Right ventricle myocardium (tissue), 1 donor: ENCODE measurements around the genes RIN1 and BBS1.

DNA sequence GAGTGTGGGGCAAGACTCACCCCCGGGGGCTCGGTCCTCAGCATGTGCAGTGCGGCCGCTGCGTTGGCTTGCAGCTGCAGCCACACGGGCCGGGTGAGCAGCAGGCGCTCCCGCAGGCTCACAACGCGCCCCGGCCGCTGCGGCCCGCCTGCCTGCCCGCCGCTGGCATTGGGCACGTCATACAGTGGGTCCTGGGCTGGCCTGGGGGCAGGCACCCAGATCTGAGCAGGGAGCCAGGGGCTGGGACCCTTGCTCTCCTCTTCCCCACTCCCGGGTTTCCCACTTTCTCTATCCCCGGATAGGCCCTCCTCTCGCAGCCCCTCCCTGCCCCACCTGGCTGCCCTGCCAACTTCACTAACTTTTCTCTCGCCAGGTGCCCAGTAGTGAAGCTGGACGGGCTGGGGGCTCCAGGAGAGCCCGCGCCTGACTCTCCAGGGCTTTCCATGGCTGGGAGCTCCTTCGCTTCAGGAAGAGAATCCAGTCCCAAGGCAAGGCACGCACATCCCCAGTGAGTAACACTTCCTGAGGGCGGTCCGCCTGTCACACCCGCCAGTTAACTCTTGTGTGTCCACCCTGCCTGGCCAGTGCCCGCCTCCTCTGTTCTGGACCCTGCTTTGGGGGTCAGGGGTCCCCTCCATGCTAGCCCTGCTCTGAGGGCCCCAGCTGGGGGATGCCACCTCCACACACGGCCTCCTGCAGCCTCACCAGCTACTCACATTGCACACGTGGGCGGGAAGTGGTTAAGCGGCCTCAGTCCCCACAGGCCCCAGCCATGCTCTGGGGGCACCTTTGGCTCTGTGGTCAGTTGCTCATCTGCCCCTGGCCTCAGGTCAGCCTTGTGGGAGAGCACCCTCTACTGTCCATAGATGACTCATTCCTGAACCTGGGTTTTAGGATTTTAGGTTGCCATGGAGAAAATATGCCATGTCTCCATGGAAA lies at the start of gene RIN1:
TSS of gene RIN1 (minus strand) at position 477 of the 939 bp plus-strand sequence.
- PRO-cap, 2 experiments, result peak in 2 of 2 experiments; most common minus-strand start position 460 of the sequence (in 1)

GRCh38 chr11:66480513-66480833 lies 239 bp downstream of the DPP3 start:
- PRO-cap, 2 experiments, result peak in 1 of 2 experiments; most common plus-strand start chr11:66480733 (in 1)

DNA sequence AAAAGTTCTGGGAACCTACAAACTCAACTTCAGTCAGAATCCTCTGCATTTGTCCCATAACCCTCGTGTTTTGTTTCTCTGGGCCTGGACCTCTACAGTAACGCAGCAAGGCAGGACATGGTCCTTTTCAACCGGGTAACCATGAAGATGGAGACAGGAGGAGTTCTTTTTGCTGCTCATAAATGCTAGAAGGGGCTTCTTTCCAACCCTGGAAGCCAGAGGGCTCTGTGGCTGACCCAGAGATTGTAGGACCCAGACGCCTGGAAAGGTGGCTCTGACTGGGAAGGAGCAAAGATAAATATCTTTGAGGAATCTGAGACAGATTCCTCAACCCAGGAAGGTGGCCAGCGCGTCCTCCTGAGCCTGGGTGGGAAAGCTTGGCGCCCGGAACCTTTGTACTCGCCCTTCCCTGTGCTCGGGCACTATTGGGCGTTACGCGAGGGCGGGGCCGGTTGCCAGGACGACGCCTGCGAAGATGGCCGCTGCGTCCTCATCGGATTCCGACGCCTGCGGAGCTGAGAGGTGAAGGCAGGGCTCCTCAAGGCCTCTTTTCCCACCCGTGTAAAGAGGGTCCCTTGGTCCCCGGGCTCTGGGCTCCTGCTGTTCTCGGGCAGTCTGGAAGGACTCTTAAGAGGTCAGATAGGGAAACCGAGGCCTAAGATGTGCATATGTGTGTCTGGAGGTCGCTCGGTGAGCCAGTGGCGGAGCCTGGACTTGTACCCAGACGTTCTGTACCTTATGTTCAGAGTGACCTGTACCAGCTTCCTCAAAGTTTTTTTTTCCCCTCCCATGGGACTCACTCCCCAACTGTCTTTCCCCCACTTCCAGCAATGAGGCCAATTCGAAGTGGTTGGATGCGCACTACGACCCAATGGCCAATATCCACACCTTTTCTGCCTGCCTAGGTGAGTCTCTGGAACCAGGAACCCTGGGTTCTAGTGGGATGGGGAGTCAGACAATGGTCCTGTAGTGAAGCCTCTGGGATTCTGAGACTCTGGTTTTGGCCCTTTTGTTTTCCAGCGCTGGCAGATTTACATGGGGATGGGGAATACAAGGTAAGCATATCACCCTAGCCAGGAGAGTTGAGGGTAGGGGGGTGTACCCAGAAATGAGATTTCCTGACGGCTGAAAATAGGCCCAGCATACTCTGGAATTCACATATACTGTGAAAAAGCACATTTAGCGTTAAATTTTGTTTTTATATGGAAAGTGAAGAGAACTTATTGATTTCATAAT lies at the start of gene BBS1:
TSS of gene BBS1 (plus strand) at position 451 of the 1,236 bp plus-strand sequence.
- PRO-cap, 2 experiments, result peak in 2 of 2 experiments; most common plus-strand start position 451 of the sequence (in 2); most common minus-strand start position 379 of the sequence (in 1)

DNA sequence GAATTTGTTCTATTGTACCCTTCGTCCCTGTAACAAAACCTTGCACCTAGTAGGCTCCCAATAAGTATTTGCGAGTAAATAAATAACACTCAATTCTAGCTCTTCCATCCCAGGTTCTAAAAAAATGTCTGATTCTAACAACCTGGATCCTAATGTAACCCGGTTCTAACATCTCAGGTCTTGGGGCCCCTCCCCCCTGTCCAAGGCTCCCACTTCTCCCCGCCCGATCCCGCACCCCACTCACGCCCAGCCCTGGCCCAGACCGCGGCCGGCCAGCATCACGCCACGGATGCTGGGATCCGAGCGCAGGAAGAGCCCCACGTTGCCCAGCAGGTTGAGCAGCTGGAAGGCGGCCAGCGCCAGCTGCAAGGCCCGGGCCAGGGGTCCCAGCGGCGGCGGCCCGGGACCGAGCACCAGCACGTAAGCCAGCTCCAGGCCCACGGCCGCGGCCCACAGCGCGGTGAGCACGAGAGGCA lies 331 bp downstream of the ZDHHC24 start:
- PRO-cap, 2 experiments, result no peak in any of the 2 experiments

DNA sequence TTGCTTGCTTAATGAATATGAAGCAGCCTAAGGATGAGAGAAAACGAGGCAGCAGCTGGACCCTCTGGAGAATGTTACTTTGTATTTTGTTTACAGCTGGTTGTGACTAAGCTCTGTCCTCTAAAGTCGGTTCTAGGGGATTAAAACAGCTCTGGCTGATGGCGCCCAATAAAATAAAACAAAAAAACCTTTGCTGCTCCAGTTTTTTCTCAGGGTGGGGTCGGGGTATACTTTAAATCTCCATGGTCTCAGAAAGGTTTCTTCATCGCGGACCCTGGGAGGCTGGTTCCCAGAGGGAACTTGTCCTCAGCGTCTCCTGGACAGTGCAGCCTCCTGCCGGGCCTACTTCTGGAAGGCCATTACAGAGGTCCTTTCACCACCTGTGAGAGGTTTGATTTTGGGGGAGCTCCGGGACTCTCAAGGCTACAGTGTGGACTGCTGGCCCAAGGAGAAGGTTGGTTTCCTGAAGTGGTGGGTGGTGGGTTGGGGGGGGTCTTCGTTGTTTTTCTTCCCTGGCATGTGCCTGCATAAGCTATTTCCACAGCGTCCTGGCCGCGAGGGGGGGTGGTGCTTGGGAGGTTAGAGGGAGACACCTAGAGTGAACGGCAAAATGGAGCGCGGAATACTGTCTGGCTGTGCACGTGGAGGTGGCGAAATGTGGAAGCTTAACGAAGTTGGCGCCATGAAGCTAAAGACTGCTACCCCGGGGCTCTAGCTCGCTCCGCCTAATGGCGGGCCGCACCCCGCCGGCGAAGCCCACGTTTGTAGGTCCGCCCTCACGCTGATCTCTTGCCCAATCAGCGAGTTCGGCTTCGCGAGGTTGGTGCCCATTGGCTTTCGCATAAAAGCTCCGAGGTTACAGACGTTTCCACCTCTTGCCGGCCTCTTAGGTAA lies 587 bp upstream of the RBM4 start:
- PRO-cap, 2 experiments, result peak in 2 of 2 experiments; most common minus-strand start position 727 of the sequence (in 2)

- PRO-cap, 2 experiments, result no peak in any of the 2 experiments
Measured at GRCh38 chr11:66639333-66640517, 1.2 kb downstream of the RBM4 start.

DNA sequence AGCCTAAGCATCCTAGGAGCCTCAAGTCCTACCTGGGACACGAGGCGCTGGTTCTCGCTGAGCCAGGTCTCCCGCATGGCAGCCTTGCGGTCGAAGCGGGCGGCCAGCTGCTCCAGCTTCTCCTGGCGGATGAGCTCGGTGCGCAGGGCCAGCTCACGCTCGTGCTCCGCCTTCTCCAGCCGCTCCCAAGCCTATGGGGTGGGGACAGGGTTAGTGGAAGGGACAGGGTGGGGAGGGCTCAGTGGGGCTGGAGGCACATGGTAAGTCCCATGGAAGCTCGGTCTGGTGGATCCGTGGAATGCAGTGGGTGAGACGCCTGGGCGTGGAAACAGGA lies 20.9 kb downstream of the SPTBN2 start:
- PRO-cap, 2 experiments, result no peak in any of the 2 experiments

- PRO-cap, 2 experiments, result no peak in any of the 2 experiments
Measured at GRCh38 chr11:66800930-66801649, 42.2 kb upstream of the RCE1 start.

GRCh38 chr11:66857167-66857579 lies 309 bp downstream of the LRFN4 start:
- PRO-cap, 2 experiments, result no peak in any of the 2 experiments

- PRO-cap, 2 experiments, result no peak in any of the 2 experiments
Measured at GRCh38 chr11:66967609-66968019, 7.5 kb upstream of the C11orf86 start.

- PRO-cap, 2 experiments, result no peak in any of the 2 experiments
Measured at GRCh38 chr11:67022306-67022549, 706 bp upstream of the SYT12 start.

GRCh38 chr11:67181536-67181944 lies 62.5 kb downstream of the KDM2A start:
- PRO-cap, 2 experiments, result no peak in any of the 2 experiments

- PRO-cap, 2 experiments, result no peak in any of the 2 experiments
Measured at GRCh38 chr11:67245149-67245778, 21.0 kb upstream of the GRK2 start.

- PRO-cap, 2 experiments, result no peak in any of the 2 experiments
Measured at GRCh38 chr11:67252076-67253282, 13.8 kb upstream of the GRK2 start.

GRCh38 chr11:67253685-67254760 lies 12.2 kb upstream of the GRK2 start:
- PRO-cap, 2 experiments, result no peak in any of the 2 experiments

GRCh38 chr11:67254761-67255557 lies 11.3 kb upstream of the GRK2 start:
- PRO-cap, 2 experiments, result no peak in any of the 2 experiments

DNA sequence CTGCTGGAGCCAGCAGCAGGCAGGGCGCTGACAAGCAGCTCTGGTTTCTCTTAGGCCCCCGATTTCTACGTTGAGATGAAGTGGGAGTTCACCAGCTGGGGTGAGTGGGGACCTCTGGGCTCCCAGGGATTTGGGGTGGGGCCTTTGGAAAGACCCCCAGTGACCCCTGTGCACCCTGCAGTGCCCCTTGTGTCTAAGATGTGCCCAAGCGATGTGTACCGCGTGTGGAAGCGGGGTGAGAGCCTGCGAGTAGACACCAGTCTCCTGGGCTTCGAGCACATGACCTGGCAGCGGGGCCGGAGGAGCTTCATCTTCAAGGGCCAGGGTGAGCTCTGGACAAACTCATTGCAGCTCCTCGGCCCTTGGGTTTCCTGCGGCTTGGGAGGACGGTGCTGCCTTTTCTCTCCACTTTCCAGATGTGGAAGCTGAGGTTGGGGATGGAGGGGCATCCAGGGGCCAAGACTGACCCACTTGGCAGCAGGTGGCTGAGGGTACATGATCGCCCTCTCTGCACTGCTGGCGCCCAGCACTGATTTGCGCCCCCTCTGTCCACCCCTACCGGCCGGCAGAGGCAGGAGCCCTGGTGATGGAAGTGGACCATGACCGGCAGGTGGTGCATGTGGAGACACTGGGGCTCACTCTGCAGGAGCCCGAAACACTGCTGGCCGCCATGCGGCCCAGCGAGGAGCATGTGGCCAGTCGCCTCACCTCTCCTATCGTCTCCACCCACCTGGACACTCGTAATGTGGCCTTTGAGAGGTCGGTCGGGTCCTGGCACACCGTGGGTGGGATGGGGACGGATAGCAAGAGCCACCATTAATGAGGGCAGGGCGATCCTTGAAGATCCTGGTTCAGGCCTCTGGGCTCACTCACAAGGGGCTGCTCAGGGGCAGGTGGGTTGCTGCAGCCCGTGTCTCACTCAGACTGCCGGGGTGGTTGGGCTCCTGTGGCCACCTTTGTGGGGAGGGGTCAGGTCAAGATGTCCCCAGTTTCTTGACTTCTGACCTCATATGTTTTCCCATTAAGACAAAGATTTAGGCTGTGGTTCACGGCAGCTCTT lies 2.6 kb downstream of the ANKRD13D start:
- PRO-cap, 2 experiments, result no peak in any of the 2 experiments

- PRO-cap, 2 experiments, result no peak in any of the 2 experiments
Measured at GRCh38 chr11:67299168-67300110, 3.9 kb upstream of the SSH3 start.

DNA sequence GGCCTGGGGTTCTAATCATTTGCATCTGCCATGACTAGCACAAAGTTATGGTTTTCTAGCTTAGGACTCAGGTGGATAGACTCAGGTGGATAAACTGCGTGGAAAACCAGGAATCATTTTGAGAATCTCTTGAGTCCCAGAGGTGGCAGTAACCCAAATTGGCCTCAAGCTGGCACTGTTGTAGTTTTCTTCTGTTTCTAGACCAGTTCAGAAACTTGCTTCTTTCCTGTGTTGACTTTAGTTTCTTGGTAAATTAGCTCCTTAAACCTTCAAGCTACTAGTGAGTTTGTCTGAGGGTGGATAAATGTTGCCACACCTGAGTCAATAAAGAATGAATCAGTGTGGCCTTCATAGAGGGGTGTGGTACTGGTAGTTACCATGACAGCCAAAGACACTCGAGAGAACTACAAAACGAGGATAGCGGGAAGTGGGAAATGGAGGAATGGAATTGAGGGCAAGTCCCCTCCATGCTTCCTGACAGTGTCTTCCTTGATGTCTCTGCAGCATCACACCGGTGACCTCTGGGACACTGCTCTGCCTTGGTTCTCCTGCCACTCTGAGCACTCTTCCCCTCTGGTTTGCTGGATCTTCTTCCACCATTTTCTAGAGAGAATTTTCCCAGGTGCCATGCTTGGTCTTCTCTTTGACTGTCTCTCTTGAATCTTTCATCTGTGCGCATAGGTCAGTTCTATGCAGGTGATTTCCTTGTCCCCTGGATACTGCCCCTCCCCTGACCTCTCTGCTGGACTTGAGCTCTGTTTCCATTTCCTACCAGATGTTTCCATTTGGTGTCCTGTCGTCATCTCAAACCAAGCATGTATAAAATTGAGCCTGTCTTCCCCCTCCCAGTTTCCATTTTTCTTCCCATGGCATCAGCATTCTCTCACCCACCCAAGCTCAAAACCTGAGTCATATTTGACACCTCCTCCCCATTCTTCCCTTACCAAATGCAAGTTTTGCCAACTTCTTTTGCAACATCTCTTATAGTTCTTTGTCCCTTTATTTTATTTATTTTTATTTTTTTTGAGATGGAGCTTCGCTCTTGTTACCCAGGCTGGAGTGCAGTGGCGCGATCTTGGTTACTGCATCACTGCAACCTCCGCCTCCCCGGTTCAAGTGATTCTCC lies 7.1 kb downstream of the POLD4 start:
- PRO-cap, 2 experiments, result no peak in any of the 2 experiments

GRCh38 chr11:67364704-67365692 lies 8.4 kb downstream of the CLCF1 start:
- PRO-cap, 2 experiments, result no peak in any of the 2 experiments